CD14-positive monocyte (primary cell): ENCODE measurements around a stretch of chr9.

GRCh38 chr9:137550777-137551720 is 630 bp upstream of the MRPL41 start:
- CAGE, long polyA plus RNA, result no peak

DNA sequence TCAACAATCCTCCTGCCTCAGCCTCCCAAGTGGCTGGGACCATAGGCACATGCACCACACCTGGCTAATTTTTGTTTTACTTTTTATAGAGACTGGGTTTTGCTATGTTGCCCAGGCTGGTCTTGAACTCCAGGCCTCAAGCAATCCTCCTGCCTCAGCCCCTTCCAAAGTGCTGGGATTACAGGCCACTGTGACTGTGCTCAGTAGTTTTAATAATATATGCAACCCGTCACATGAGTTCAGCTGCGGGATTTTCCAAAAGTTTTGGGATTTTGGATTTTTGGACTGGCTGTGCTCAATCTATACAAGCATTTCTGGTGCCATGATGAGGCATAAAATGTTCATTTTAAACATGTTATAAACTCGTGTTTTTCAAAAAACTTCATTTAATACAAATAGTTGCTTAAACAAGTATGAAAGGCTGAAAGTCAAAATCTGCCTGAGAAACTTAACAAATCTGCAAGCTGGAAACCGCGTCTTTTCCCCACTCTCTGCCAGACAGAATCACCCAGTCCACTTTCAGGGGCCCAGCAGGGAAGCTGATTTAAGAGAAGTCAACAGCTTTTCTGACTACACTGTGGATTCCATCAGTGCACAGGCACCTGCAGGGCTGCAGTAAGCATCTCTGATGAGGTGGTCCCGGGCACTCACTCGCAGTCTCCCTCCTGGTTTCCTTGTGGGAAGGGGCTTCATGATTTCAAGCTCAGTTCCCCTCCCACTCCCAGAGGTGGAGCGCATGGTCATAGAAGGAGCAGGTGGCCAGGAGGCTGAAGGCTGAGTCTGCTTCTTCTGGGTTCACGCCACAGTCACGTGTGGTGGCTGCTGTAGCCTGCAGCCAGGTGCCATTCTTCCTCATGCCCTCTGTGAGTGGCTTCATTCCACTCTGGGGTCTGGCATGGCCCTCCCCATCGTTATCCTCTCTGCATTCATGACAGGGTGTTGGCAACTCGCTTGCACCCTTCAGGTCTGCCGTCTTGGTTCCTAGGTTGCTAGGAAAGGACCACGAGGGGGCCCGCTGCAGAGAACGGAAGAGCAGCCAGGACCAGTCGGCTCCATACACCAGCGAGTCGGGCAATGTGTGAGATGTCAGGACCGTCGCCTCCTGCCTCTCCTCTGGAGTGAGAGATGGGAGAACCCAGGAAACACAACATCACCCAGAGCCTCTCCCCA is 3.2 kb downstream of the MRPL41 start:
- CAGE, long polyA plus RNA, result no peak

DNA sequence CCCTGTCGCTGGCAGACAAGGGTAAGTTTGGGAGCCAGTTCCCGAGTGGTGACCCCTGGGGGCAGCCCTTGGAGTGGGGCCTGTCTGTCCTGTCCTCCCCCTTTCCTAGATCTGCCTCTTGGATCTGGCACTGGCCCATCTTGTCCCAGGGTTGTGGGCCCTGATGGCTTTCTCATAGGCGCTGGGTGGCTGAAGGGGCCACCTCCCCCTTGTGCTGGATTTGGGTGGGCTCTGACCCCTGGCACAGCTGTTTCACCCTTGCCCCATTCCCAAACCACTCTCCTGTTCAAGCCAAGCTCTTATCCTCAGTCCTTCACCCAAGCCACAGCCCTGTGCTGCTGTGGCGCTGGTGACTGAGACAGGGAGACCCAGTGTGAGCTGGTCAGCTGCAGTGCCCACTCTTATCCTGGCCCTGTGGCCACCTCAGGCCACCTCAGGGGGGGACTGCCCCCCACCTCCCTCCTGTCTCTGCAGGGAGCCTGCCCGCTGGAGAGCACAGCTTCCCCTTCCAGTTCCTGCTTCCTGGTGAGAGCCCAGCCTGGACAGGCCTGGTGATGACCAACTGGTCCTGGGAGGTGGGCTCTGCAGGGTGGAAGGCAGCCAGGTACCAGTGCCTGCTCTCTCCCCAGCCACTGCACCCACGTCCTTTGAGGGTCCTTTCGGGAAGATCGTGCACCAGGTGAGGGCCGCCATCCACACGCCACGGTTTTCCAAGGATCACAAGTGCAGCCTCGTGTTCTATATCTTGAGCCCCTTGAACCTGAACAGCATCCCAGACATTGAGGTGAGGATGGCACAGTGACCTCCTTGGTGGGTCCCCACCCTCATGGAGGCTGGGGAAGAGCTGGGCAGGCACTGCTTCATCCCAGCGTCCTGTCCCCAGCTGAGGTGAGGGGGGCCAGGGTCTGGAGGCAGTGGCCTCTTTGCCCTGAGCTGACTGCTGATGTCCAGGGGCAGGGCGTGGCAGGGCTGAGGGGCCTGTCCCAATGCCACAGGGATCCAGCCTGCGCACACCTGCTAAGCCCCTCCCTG is 5.5 kb upstream of the EHMT1 start:
- CAGE, long polyA plus RNA, result no peak

DNA sequence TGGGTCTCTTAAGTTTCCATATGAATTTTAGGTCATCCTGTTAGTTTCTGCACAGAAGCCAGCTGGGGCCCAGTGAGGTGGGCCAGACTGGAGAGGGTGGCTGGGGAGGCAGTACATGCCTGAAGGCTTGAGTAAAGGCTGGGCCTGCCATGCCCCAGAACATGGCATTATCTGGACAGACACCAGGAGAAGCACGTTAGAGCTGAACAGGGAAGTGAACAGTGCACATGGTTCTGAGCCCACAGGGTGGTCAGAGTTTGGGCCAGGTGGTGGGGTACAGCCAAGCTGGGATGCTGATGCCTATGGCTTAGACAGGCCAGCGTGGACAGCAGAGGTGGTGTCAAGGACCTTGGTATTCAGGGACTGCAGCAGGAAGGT is 35.8 kb downstream of the EHMT1 start:
- CAGE, long polyA plus RNA, result no peak

- CAGE, long polyA plus RNA, result no peak
Observed at GRCh38 chr9:137740281-137740709, 121.5 kb downstream of the EHMT1 start.

- CAGE, long polyA plus RNA, result no peak
Observed at GRCh38 chr9:137796605-137797051, 81.0 kb upstream of the CACNA1B start.